Monocyte (primary cell): ENCODE data around the gene HLA-F.

DNA sequence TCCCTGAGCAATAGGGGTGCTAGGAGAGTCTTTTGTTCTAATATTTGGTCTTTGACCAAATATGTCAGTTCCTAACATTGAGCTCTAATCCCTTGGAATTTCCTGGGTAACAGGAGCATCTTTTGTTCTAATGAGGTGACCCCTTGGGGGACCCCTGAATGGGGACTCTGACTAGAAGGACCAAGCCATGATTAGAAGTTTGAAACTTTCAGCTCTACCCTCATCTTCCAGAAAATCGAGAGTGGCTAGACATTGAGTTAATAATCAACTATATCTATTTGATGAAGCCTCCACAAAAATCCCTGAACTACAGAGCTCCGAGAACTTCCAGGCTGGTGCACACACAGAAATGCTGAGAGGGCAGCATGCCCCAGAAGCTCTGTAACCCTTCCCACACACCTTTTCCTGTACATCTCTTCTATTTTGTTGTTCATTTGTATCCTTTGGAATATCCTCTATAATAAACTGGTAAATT is 6.5 kb upstream of the OR2H2 start:
- PRO-cap, 2 experiments, result no peak in any of the 2 experiments

GRCh38 chr6:29629644-29630077 is 3.3 kb downstream of the GABBR1 start:
- PRO-cap, 2 experiments, result no peak in any of the 2 experiments

GRCh38 chr6:29630078-29630977 is 2.7 kb downstream of the GABBR1 start:
- PRO-cap, 2 experiments, result no peak in any of the 2 experiments

DNA sequence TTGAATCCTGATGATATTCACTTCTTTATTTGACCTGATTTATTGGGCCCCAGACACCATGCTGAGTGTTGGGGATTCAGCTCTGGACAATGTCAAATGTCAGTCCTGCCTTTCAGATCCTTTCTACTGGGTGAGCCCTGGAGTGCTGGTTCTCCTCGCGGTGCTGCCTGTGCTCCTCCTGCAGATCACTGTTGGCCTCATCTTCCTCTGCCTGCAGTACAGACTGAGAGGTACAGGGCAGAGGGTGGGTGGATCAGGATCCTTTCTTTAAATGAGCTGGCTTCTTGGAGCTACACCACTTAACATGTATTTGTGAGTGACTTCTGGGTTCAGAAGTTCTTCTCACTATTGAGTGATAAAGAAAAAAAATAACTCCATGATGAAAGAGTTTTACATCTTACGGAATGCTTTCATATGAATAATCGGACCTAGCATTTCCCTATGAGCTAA is 9.2 kb downstream of the MOG start:
- PRO-cap, 2 experiments, result no peak in any of the 2 experiments

DNA sequence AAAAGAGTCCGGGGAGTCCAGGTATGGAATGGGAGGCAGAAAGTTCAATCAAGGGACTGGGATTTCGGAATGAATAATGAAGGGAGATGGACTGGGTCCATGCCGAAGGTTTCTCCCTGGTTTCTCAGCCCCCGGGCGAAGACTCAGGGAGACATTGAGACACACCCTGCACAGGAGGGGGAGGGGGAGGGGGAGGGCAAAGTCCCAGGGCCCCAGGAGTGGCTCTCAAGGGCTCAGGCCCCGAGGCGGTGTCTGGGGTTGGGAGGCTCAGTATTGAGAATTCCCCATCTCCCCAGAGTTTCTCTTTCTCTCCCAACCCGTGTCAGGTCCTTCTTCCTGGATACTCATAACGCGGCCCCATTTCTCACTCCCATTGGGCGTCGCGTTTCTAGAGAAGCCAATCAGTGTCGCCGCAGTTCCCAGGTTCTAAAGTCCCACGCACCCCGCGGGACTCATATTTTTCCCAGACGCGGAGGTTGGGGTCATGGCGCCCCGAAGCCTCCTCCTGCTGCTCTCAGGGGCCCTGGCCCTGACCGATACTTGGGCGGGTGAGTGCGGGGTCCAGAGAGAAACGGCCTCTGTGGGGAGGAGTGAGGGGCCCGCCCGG is at the start of gene HLA-F:
Gene HLA-F (plus strand): TSS at position 455 of the 607 bp plus-strand sequence.
- PRO-cap, 2 experiments, result peak in 2 of 2 experiments; most common plus-strand start position 466 of the sequence (in 2); most common minus-strand start position 254 of the sequence (in 2)

DNA sequence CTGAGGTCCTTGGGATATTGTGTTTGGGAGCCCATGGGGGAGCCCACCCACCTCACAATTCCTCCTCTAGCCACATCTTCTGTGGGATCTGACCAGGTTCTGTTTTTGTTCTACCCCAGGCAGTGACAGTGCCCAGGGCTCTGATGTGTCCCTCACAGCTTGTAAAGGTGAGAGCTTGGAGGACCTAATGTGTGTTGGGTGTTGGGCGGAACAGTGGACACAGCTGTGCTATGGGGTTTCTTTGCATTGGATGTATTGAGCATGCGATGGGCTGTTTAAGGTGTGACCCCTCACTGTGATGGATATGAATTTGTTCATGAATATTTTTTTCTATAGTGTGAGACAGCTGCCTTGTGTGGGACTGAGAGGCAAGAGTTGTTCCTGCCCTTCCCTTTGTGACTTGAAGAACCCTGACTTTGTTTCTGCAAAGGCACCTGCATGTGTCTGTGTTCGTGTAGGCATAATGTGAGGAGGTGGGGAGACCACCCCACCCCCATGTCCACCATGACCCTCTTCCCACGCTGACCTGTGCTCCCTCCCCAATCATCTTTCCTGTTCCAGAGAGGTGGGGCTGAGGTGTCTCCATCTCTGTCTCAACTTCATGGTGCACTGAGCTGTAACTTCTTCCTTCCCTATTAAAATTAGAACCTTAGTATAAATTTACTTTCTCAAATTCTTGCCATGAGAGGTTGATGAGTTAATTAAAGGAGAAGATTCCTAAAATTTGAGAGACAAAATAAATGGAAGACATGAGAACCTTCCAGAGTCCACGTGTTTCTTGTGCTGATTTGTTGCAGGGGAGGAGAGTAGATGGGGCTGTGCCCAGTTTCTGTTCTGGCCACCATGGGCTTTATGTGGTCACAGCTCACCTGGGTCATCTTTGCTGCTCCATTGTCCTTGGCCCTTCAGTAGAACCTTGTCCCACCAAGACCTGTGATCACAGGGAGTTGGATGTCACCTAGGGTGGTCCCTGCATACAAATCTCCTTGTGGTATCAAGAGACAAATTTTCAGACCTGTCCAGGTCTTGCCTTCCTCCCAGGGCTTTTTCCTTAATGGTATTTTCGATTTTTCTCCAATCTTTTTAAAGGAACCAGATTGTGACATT is 3.1 kb downstream of the HLA-A start:
- PRO-cap, 2 experiments, result peak in 2 of 2 experiments; most common plus-strand start position 247 of the sequence (in 1)

- PRO-cap, 2 experiments, result no peak in any of the 2 experiments
Measured at GRCh38 chr6:30085946-30086286, 10.3 kb upstream of the RNF39 start.

DNA sequence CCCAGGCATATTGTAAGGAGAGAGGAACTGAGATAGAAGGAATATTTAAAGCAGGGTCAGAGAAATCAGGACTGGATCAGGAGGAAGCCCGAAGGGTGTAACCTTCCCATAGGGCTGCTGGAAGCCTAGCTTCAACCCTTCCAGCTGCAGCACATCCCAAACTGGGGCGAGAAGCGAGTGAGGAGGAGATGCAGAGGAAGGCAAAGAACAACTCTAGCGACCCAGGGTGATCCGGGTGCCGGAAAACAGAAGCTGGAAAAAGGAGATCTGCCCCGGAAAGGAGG is 11.3 kb downstream of the TRIM31 start:
- PRO-cap, 2 experiments, result no peak in any of the 2 experiments

DNA sequence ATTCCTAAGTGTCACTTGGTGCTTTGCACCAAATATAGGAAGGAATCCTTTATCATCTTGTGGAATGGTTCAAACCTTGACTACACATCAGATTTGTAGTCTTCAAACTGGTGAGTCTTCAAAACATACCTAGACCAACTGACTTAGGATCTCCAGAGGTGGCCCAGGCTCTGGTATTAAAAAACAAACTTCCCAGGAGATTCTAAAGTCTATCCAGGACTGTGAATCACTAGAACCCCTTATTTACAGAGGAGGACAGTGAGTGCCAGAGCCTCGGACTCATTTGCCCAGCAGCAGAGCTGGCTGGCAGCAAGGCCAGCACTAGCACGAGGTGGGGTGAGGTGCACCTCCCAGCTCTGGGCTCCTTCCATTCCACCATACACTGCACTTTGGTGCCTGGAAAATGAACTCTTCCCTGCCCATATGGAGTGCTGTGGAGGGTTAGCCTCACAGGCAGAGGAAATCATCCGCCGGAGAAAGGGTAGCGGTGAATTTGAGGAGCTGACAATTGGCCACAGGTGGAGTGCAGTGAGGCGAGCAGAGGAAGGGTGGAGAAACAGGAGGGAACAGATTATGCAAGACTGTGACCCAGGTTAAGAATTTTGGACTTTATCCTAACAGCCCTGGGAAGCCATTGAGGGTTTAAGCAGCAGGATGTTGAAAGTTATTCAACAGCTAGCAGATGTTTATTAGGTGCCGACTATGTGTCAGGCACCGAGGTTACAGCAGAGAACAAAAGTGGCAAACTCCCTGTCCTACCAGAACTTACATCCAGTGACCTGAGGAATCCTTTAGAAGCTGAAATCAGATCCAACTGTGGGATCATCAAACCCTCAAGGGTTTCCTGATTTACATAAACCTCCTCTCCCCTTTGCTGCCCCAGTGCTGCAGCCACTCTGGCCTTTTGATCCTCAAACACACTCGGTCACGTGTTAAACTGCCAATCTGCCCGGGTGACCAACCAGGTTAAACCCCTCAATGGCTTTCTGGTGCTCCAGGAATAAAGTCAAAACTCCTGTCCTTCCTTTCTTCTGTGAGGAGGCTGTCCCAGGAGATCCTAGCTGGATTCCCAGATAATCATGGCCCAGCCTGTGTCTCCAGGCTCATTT is 6.3 kb downstream of the TRIM26 start:
- PRO-cap, 2 experiments, result no peak in any of the 2 experiments

DNA sequence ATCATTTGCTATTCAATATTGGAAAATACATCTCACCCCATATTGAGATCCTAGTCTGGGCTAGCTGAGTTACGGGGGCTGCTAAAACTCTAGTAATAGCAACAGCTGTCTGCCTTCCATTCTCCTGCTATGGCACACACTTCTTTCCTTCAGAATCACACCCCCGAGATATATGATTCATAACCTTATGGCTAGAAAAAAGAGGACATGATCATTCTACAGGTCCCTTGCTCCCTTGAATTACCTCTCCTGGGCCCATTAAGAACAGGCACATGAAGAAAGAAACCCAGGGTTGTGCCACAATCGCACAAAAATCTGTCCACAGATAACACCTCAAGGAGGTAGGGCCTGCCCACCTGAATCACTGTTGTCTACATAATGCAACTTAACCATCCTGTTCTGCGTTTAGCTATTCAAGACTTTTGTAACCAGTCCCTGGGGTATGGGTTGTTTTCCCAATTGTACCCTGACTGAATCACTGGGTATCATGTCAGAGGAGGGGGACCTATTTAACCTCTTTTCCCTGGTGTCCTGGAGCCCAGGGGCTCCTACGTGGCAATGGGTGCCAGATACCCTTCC is 19.6 kb upstream of the TRIM39 start:
- PRO-cap, 2 experiments, result no peak in any of the 2 experiments

DNA sequence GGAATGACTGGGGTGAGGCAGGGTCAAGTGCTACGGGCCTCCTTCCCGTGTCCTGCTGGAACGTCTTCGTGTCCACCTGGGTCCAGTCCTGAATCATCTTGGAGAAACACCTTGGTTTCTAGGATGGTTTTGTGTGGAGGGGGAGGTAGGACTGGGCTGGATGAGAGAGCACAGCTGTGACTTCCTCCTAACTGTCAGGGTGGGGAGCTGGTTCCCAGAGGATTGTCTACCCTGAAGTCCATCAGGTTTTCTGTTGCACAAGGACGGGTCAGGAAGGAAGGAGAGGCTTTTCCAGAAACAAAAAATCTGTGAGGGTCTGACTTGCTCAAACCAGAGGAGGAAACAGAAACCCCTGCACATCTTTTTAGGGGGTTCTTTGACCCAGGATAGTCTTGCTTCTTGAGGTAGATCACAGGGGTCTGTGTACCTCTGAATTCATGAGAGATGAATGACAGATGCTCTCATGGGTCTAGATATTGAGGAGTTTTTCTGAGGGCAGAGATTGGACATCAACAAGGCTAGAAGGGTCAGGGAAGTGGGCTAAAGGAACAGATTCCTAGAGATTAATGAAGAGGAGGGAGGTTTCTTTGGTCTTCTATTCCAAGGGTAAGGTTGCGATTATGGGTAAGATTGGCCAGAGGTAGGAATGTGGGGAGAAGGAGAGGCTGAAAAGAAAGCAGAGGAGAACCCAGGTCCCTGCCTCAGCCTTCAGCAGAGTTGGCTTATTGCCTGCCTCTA is 2.5 kb upstream of the RPP21 start:
- PRO-cap, 2 experiments, result no peak in any of the 2 experiments

DNA sequence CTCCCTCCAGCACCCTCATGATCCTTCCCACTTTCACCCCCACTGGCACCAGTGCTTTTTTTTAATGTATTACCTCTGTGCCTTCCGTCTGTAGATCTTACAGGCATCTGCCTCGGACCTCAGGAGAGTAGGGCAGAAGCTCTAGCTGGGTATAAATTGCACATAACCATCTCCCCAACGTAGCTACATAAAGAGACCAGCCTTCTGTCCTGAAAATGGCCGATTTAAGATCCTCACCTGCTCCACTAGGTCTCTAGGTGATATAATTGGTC is 330 bp upstream of the RPP21 start:
- PRO-cap, 2 experiments, result no peak in any of the 2 experiments

- PRO-cap, 2 experiments, result peak in 2 of 2 experiments; most common plus-strand start chr6:30493739 (in 2)
Measured at GRCh38 chr6:30493500-30494599, 4.5 kb downstream of the HLA-E start.

DNA sequence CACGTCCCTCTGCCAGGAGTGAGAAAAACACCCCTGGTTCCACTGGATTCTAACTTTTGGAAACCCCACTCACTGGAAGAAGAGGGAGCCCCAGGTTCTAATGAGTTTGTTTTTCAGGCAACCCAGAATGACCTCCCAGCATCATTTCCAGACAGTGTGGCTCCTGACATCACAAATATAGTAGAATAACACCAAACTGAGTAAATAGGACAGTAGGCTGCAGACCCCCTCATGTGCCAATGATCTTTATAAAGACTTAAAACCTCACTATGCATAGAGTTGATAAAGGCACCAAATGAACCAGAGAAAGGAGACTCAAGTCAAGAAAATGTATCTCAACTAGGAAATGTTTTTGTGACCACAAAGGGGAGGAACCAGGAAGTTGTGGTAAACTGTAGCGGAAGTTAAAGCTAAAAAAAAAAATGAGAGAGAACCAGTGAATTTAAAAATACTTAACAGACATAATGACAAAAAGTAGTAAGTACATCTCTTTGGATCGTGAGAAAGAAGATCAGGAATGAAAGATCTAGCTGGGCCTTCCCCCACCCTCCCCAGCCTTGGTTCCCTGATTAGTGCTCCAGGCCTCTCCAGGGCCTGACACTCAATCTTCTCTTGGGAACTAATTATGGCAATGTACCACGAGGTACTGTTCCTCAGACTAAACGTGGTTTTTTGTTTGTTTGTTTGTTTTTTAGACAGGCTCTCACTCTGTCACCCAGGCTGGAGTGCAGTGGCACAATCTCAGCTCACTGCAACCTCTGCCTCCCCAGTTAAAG is 19.9 kb downstream of the HLA-E start:
- PRO-cap, 2 experiments, result no peak in any of the 2 experiments

DNA sequence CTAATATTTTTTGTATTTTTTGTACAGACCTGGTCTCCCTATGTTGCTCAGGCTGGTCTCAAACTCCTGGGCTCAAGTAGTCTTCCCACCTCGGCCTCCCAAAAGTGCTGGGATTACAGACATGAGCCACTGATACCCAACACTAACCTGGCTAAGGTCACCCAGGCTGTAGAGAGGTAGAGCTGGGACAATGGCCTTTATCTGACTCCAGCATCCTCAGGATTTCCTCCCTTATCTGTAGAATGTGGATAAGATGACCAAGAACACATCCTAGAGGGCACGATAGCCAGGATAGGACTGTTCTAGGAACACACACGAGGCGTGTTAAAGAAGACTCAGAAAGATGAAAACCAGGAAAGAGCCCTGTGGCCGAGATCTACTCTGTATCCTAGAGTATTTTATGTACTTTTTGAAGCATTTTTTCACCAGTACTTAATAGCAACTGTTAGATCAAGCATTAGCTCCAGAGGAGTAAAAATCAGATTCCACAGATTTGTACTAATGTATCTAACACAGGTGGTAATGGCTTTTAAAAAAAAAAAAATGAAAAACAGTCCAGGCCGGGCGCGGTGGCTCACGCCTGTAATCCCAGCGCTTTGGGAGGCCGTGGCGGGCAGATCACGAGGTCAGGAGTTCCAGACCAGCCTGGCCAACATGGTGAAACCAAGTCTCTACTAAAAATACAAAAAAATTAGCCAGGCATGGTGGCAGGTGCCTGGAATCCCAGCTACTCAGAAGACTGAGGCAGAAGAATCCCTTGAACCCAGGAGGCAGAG is 17.3 kb downstream of the PPP1R10 start:
- PRO-cap, 2 experiments, result no peak in any of the 2 experiments

DNA sequence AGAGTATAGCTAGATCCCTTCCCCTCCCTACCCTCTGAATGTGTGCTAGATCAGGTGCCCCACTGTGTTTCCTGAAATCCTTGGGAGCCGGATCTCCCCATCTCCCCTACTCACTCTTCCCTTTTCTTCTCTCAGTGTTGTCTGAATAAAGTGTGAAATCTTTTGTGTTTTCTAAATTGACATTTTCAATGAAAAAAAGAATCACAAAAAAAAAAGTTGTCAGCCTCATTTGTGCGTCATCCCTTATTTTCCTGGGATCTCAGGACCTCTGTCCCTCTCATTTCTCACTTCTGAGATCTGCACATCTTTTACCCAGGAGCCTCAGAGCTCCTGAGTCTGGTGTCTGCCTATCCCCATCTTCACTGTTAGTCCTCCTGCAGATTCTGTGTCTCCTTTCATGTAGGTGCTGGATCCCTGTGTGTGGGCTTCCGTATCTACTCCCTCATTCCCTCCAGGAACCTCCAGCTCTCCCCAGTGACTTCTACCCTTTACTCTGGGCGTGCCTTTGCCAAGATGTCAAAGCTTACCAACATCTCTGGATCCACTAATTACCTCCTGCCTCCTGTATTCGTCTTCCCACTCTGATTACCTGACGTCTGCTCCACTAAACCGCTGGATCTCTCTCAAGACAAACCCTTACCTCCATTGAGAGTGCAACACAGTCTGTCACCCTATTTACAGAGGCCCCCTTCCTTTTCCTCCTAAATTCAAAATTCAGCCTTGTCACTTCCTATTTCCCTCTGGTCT is 2.3 kb upstream of the C6orf136 start:
- PRO-cap, 2 experiments, result no peak in any of the 2 experiments

DNA sequence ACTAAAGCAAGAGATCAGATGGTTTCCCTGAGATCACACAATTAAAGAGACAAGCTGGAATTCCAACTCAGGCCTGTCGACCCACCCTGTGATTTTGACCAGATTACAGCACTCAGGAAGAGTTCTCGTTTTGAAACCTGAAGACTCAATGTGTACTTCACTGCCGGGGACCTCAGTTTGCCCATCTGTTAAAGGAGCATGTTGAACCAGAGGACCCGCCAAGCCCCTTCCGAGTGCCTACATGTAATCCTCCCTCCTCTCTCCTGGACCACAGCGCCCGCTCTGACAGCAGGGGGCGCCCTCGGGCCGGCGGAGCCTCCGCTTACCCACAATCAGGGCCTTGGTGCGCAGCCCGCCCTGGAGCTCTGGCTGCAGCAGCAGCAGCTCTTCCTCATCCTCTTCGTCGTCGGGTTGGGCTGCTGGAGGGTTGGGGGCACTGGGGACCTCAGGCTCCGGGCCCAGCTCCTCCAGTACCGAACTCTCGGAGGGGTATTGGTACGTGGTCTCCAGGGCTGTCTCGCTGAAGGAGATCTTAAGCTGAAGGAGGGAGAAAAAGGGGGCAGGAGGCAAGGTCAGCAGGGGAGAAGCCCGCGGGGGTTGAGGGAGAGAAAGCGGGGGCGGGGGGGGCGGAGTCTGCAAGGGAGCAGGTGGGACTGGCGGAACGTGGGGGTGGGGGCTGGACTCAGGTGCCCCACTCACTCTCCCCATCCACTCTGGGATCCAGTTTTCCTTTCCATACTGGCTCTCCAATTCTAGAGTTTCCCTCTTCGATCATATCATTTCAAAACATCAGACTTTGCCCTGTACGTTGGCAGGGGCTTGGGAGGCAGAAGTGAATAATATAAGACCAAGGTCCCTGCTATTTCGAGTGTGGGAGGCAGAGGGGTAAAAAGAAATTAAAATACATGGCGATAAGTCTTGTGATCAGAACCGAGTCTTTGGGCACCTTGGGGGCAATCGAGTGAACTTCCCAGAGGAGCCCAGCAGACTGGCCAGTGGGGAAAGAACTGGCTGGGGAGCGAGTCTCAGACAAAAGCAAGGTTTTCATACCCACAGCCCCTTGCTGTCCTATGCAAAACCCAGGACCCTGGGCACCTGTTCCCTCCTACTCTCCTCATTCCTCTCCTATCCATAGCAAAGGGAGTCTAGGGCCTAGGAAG is 6.4 kb upstream of the DHX16 start:
- PRO-cap, 2 experiments, result peak in 1 of 2 experiments; most common minus-strand start position 519 of the sequence (in 1)

DNA sequence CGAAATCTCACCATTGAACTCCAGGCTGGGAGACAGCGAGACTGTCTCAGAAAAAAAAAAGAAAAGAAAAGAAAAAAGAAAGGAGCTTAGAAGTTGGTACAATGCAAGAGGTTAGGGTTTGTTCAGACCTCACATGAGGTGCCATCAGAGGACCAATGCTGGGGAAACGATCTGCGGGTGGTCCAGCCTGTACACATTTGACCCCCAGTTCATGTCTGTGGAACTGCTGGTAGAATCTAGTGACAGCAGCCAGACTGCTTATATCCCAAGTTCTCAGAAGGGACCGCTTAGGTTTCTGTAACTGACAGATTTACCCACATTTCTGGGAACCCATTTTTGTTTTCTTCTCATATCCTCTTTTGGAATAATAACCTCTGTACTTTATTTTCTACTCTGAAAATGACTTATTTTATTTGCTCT is 4.7 kb downstream of the PPP1R18 start:
- PRO-cap, 2 experiments, result no peak in any of the 2 experiments

GRCh38 chr6:30682132-30683301 is 3.9 kb downstream of the PPP1R18 start:
- PRO-cap, 2 experiments, result peak in 2 of 2 experiments; most common plus-strand start chr6:30683012 (in 2); most common minus-strand start chr6:30682915 (in 2)

DNA sequence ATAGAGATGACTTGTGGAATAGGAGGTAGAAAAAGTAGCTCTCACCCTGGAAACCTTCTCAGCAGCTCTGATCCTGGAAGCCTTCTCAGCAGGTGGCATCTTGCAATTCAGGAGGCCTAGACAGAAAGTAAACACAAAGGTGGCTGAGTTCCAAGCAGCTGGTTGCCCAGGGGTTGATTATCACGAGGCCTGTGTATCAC is 9.8 kb downstream of the MDC1 start:
- PRO-cap, 2 experiments, result no peak in any of the 2 experiments